ENCODE data around the gene TFAP2C.

GRCh38 chr20:53556310-53556543 is 37.4 kb downstream of the ZNF217 start:
- RRBS = no CpG with 5 or more reads among the region's 5 CpGs

DNA sequence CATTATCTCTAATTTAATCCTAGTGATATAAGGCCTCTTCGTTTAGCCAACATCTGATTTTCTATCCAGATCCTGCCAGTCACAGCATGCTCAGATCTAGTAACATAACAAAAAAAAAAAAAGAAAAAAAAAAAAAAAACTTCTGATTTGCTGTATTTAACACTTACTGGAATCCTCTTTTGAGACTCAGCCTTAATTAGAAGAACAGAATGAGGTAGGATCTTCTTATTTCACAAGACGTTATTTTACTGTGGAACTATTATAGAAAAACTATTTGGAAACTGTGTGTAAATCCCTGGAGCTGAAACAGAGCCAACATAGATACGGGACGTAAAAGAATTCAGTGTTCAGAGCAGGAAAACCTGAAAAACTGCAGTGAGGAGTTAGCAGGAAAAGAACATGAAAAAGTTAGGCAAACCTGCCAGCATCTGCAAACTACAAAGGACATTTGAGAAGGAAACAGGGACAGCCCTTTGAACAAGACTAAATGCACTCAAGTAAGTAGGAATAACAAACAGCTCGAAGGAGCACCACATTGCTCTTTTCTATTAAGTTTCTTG is 3.4 kb upstream of the ZNF217 start:
- RRBS = no CpG with 5 or more reads among the region's 5 CpGs

DNA sequence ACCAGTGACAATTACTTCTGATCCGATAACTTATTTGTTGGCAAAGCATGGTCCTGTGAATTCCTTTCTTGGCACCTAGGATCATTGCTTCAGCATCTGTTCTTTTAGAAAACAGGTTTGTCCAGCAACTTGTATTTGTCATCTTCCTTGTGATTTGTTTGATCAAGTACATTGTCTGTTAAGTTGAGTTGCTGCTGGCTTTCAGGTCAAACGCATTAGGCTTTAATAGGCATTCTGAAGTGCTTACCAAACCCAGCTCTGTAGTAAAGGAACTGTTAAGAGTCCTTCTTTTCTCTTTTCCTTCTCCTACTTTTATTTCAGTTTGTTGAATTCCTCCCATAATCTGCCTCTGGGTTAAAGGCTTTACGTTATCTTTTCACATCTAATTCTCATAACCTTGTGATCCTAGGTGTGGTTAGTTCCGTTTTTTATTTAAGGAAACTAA is 192.5 kb upstream of the ZNF217 start:
- RRBS = no CpG with 5 or more reads among the region's 4 CpGs

DNA sequence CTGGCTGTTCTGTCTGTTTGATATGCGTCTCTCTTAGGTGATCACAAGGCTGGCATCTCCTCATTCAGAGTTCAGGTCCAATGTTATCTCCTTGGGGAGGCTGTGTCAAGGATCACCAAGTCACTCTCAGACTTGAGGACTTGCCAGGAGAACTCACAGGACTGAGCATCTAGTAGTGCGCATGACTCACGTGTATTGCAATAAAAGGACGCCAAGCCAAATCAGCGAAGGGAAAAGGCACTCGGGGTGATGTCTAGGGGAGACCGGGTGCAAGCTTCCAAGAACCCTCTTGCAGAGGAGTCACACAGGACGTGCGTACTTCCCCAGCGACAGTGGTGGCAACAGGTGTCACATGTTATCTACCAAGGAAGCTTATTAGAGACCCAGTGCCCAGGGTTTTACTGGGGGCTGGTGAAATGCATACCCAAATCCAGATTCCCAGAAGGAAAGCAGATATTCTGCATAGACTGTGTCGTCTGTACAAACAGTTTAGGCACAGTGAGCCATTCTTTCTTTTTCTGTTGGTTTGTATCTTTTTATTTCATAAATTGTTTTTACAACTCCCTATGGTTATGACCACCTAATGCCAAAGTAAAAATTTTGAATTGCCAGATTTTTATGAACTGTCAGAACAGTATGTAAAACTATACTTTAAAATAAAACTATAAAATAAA is 234.8 kb downstream of the BCAS1 start:
- RRBS = no CpG with 5 or more reads among the region's 11 CpGs

DNA sequence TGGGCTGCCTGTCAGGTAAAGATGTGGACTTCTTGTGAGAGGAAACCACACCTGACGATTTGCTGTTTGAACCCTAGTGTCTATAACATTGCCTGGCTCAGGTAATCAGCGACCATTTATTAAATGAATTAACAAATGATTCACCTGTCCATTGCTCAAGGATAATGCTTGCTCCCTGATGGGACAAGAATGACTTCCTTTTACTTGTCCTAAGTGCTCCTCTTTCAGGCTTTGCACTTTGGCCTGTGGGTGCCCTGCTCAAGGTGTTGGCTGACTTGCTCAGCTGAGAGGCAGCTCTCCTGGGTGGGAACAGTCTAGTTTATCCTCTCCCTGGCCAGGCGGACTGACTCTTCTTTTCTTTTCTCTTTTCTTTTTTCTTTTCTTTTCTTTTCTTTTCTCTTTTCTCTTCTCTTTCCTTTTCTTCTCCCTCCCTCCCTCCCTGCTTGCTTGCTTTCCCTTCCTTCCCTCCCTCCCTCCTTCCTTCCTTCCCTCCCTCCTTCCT is 233.1 kb downstream of the BCAS1 start:
- RRBS = no CpG with 5 or more reads among the region's 3 CpGs

DNA sequence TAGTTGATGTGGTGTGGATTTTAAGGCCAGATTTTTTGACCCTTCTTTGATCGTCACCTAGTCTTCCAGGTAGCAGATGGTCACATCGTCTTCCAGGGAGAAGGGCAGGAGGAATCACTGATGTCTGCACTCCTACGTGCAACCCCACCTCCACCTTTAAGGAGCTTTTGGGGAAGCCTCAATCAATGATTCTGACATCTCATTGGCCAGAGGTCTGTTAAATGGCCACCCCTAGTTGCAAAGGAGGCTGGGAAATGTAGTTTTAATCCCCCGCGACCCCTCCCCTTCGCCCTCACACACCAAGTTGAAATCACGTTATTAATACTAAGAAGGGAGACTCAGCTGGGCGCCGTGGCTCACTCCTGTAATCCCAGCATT is 151.5 kb downstream of the BCAS1 start:
- RRBS = no CpG with 5 or more reads among the region's 9 CpGs

DNA sequence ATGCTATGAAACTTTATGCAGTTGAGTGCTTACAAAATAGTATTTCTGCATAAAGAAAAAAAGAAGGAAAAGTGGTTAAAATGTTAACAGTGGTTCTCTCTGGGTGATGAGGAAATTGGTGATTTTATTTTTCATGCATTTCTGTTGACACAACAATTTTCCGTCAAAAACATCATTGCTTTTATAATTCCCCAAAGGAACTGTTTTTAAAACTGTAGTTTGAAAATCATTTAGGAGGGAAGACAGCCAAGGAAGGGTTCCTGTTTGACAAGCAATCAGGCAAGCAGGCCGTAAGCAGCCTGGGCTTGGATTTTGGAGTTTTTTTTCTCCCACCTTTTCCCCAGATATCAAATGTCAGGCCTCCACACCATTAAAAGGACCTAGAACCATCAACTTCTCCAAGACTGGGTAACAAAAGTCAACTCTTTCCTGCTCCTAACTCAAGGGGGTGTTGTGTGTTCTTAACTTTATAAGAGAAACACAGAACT is 146.8 kb downstream of the BCAS1 start:
- RRBS = no CpG with 5 or more reads among the region's 2 CpGs

GRCh38 chr20:54028331-54029213 is 41.8 kb downstream of the BCAS1 start:
- RRBS = 60% methylated on average over 4 of the region's 23 CpGs

DNA sequence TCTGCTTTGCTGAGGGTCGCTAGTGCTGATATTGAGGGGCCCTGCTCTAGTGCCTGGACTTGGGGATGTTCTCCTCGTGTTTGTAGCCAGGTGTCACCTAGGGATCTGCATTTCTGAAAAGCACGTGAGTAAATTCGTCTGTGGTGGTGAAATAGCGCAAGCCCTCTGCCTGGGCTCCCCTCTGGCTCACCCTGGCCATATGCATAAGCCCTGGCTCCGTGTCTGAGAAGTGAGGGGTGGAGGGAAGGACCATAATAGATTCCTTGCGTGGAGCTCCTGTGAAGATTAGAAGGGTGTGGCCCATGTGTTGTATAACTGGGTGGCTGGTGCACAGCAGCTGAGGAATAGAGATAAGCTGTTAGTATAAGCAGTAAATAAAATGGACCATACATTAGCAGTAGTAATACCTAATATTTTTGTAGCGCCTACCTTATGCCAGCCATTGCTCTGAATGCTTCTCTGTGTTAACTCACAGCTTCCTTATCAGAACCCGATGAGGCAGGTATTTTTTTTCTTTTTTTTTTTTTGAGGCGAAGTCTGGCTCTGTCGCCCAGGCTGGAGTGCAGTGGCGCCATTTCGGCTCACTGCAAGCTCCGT is 4.7 kb downstream of the BCAS1 start:
- RRBS = no CpG with 5 or more reads among the region's 14 CpGs

DNA sequence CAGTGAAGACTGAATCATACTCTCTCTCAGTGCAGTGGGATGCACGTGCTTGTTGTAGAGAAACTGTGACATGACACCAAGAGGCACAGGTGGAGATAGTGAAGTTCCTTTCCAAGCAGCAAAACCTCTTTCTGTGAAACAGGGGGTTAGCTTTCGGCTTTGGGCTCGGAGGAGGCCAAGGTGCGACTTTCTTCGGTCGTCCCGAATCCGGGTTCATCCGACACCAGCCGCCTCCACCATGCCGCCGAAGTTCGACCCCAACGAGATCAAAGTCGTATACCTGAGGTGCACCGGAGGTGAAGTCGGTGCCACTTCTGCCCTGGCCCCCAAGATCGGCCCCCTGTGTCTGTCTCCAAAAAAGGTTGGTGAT is 599.0 kb downstream of the DOK5 start:
- RRBS = no CpG with 5 or more reads among the region's 18 CpGs

DNA sequence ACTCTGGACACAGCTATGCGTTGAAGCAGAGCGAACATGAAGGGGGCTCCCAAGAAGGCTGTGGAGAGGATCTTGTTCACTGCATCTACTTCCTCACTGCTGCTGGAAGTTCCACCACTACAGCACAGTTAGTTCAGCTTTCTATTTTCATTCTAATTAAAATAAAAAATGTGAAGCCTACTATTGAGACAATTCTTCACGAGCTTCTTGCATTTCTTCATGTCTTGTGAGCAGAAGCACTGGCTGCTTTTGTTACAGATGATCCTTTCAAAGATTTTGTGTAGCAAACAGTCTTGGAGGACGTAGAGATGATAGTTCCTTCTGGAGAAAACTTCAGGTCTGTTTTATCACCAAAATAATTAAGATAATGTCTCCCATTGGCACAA is 57.3 kb downstream of the CBLN4 start:
- RRBS = no CpG with 5 or more reads among the region's 4 CpGs

- RRBS = 51% methylated on average over 16 of the region's 28 CpGs
Observed at GRCh38 chr20:56004890-56005168, 490 bp downstream of the CBLN4 start.

GRCh38 chr20:56359310-56359764 is 563 bp downstream of the FAM210B start:
- RRBS = no CpG with 5 or more reads among the region's 22 CpGs

GRCh38 chr20:56403112-56404228 is 8.6 kb upstream of the CASS4 start:
- RRBS = no CpG with 5 or more reads among the region's 30 CpGs

- RRBS = no CpG with 5 or more reads among the region's 7 CpGs
Observed at GRCh38 chr20:56433648-56434327, 21.7 kb downstream of the CASS4 start.

DNA sequence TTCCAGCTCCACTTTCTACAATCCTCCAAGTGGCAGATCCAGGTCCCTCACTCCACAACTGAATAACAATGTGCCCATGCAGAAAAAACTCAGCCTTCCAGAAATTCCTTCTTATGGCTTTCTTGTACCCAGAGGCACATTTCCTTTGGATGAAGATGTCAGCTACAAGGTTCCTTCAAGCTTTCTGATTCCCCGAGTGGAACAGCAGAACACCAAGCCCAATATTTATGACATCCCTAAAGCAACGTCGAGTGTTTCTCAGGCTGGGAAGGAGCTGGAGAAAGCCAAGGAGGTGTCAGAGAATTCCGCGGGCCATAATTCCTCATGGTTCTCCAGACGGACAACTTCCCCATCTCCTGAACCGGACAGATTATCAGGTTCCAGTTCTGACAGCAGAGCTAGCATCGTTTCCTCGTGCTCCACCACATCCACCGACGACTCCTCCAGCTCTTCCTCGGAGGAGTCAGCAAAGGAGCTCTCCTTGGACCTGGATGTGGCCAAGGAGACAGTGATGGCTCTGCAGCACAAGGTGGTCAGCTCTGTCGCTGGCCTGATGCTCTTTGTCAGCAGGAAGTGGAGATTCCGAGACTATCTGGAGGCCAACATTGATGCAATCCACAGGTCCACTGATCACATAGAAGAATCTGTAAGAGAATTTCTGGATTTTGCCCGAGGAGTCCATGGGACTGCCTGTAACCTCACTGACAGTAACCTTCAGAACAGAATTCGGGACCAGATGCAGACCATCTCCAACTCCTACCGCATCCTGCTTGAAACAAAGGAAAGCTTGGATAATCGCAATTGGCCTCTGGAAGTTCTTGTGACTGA is 16.2 kb upstream of the RTF2 start:
- RRBS = no CpG with 5 or more reads among the region's 18 CpGs

GRCh38 chr20:56628902-56629489 is at the start of gene TFAP2C:
Gene TFAP2C, plus strand, starts transcription at chr20:56629306.
- RRBS = 38% methylated on average over 17 of the region's 62 CpGs

DNA sequence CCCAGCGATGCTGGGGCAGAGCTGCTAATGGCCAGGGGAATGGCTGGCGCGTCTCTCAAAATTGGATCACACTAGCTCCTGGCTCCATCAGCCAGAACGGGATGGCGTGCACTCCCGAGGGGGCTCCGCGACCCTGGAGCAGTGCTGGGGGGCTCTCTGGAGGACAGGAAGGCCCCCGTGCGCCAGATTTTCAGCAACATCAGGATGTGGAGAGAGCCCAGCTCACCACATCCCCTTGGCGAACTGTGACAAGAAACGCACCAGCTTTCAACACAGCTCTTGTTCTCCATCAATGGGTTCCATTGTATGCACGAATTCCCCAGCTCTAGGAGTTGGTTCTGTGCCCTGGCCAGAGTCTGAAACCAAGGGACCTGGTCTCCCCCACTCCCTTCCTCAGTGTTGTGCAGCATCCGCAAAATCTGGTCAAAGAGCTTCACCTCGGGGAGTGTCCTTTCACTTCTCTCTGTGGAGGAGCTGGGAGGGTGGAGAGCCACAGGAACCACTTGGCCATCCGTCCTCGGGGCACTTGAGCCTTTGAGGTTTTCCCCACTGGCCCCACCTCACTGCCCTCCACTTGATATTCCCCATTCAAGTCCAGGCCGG is 74.2 kb downstream of the TFAP2C start:
- RRBS = no CpG with 5 or more reads among the region's 18 CpGs

- RRBS = no CpG with 5 or more reads among the region's 9 CpGs
Observed at GRCh38 chr20:56765094-56765540, 136.0 kb downstream of the TFAP2C start.

- RRBS = no CpG with 5 or more reads among the region's 10 CpGs
Observed at GRCh38 chr20:56796873-56797585, 167.9 kb downstream of the TFAP2C start.